LNCaP clone FGC (cell line): ENCODE measurements around the gene LSP1.

- RRBS, 2 experiments: no CpG with 5 or more reads among the region's 7 CpGs
These were observed 2.6 kb downstream of the POLR2L start for GRCh38 chr11:839571-840195.

DNA sequence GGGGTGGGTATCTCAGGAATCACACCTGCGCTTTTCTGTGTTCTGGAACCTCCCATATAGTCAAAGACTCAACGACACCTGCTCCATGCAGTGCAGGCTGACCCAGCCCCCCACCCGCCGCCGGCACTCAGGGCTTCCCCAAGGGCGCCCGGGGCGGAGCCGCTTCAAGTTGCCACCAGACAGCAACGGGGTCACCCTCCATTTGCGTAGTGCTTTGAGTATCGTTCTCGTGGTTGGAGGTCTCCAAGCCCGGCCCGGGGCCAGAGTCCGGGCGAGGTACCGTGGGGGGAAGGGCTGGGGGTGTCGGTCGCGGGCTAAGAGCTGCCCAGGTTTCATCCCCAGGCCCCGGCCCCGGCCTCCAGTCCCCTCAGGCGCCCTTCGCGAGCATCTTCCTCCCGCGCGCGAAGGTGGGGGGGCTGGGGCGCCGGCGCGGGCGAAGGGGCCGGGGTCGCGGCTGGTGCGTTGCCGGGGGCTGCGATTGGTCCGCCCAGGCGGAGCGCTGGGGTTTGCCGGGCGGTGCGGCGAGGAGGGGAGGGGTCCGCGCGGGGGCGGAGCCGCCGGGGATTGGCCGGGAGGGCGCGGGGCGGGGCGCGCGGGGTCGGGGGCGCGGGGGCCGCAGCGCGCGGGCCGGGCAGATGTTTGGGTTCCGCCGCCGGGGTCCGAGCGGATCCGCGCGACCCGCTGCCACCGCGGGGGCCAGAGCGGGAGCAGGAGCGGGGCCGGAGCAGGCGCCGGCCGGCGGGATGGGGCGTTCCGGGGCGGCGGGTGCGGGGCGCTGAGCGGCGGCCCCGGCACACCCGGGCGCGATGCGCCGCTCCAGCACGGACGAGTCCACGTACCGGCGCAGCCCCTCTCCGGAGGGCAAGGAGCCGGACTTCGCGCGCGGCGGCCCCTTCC lies 6.8 kb downstream of the TSPAN4 start:
- RRBS, 2 experiments: 2 to 4% methylated on average over 73 to 76 of the region's 113 CpGs

GRCh38 chr11:859509-860468 lies 17.1 kb downstream of the TSPAN4 start:
- RRBS, 2 experiments: 28 to 29% methylated on average over 7 of the region's 27 CpGs

GRCh38 chr11:931173-932053 lies 5.7 kb downstream of the AP2A2 start:
- RRBS, 2 experiments: no CpG with 5 or more reads among the region's 14 CpGs

DNA sequence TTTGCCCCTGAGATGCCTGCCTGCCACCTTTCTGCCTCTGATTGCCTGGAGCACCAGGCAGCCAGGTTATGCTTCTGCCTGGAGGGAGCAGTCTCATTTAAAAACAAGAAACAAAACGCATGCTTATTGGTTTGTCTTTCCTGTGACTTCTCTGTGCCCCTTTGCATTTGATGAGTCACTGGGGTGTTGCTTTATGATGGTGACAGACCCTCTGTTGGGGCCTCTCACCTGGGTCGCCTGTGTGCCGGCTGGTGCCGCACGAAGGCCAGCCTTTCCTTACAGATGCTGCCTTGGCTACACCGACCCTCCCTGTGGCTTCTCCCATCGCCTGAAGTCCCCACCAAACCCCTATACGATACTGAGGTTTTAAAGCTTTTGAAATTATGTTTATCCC lies 12.3 kb downstream of the AP2A2 start:
- RRBS, 2 experiments: no CpG with 5 or more reads among the region's 8 CpGs

DNA sequence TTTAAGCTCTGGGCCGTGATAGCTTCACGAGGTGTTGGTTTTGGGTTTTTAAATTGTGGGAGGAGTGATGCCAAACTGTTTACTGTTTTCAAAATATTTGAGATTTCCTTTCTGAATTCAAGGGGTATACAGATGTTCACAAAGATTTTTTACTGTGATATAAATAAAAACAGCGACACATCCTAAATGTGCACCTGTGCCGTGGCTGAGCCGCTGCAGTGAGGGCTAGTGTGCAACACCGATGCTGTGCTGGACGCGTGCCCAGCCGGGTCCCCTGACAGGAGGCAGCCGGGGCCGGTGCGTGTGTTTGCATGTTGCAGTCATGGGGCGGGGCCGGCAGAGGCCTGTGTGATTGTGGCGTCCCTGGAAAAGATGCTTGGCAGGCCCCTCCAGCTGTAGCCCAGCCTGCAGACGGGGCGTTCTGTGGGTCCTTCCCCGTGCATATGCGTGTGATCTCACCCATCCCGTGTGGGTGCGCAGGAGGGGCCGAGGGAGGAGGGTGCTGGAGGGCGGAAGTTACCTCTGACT lies 30.7 kb downstream of the MUC6 start:
- RRBS, 2 experiments: 83% methylated on average over 3 of the region's 23 CpGs; no CpG with 5 or more reads in 1 of the 2 experiments

DNA sequence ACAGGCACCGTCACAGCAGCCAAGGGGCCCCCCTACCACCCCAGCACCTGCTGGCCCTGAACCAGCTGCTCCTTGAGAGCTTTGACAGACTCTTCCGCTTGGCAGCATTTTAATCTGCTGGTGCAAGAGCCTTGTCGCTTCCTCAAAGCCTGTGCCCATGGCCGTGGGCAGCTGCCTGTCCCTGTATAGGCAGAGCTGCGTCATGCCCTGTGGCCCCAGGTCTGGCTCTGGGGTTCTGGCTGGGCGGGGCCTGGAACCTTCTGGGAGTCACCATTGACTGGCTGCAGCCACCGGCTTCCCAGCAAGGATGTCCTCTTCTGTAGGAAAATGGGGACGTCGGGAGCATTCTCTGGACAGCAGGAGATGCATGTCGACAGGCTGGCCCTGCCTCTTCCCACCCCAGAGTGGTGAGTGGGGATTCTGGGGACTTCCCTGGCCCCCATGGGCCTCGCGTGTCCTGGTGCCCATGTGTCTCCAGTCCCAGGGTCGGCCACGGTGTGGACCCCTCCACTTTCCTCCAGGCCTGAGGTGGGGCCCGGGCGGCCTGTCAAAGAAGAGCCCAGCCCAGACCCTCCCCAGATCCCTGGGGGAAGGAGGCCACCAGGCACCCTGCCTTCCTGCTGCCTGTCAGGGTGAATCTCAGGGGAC lies 13.2 kb upstream of the MUC6 start:
- RRBS, 2 experiments: no CpG with 5 or more reads among the region's 16 CpGs

GRCh38 chr11:1064105-1064813 lies 27.7 kb upstream of the MUC6 start:
- RRBS, 2 experiments: no CpG with 5 or more reads among the region's 9 CpGs

DNA sequence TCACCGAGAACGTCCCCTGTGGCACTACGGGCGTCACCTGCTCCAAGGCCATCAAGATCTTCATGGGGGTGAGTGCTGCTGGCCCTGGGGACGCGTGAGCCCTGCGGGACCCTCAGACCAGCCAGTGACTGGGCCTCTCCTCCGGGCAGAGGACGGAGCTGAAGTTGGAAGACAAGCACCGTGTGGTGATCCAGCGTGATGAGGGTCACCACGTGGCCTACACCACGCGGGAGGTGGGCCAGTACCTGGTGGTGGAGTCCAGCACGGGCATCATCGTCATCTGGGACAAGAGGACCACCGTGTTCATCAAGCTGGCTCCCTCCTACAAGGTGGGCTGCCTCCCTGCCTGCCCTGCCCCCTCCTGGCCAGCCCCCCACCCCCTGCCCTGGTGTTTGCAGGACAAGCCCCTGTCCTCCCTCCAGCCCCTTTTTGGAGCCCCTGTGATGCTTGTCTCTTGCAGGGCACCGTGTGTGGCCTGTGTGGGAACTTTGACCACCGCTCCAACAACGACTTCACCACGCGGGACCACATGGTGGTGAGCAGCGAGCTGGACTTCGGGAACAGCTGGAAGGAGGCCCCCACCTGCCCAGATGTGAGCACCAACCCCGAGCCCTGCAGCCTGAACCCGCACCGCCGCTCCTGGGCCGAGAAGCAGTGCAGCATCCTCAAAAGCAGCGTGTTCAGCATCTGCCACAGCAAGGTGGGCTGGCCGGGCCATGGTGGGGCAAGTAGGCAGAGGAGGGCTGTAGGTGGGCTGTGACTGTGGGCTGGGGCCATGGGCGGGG lies 51.5 kb upstream of the MUC6 start:
- RRBS, 2 experiments: no CpG with 5 or more reads among the region's 32 CpGs

DNA sequence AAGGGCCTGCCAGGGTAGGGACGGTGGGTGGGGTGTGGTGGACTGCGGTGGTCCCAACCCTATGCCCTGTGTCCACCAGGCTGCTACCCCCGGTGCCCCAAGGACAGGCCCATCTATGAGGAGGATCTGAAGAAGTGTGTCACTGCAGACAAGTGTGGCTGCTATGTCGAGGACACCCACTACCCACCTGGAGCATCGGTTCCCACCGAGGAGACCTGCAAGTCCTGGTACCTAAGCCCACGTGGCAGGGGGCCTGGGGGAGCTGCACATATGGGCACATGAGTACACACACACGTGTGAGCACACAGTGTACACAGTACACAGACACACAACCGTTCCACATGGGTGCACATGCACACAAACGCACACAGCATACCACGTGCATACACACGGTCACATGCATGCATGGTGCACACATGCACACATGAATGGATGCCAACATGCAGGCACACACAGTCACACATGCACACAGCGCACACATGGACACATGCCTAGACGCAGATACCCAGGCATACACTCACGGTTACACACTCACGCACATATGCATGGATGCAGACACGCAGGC lies 54.2 kb upstream of the MUC6 start:
- RRBS, 2 experiments: 29% methylated on average over 1 of the region's 17 CpGs; no CpG with 5 or more reads in 1 of the 2 experiments

DNA sequence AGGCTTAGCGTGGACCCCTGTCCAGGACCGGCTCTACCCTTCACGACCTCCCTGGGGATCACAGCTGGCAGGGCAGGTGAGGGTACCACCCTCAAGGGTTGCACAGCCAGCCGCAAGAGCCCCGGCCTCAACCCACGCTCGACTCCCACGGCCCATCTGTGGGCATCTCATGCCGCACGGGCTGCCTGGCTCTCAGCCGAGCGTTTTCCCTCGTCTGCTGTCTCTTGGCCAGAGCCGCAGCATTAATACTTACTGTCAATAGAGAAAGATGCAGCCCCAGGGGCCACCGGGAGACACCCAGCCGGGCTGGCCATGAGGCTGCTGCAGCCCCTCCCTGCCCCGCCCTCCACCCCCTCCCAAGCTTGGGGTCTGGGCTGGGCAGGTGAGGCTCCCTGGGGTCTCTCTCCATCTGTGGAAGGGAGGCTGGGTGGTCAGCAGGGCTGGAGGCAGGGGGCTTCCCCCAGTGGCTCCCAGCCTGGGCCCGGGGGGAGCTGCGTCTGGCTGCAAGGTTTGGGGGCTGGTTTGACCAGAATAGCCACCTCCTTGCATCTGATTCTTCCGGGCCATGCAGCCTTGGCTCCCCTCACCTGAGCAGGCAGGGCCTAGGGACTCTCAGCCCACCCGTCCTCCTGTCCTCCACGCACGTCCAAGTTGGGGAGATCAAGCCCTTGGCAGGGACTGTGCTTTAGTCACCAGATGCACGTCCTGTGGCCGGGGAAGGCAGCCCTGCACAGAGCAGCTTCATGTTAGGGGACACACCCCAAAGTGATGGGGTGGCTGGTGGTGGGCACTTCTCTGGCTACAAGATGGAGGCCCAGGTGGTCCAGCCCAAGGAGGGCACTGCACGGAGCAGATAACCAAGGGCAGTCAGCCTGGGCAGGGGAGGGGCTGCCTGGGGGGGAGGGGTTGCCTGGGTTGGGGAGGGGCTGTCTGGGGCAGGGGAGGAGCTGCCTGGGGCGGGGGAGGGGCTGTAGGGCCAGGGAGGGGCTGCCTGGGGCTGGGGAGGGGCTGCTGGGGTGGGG lies 1.0 kb downstream of the MUC5B start:
- RRBS, 2 experiments: 32 to 34% methylated on average over 7 of the region's 27 CpGs

DNA sequence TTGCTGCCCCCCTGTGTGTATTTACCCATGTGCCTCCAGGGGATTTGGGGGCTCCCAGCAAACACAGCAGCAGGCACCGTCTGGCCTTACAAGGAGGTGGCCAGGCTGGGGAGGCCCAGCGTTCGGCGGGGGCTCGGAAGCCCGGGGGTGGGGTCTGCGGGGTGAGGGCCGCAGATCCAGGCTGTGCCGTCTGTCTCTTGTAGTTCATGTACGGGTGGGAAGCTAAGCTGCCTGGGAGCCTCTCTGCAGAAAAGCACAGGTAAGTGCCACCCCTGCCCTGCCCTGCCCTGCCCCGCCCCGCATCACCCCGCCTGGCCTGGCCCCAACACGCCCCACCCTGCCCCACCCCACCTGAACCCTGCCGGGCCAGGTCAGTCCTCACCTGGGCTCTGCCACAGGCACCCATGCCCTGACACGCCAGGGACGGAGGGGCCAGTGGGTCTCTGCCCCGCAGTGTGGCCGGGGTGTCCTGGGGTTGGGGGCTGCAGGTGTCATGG lies 10.8 kb downstream of the MUC5B start:
- RRBS, 2 experiments: 33 to 40% methylated on average over 2 to 3 of the region's 19 CpGs

DNA sequence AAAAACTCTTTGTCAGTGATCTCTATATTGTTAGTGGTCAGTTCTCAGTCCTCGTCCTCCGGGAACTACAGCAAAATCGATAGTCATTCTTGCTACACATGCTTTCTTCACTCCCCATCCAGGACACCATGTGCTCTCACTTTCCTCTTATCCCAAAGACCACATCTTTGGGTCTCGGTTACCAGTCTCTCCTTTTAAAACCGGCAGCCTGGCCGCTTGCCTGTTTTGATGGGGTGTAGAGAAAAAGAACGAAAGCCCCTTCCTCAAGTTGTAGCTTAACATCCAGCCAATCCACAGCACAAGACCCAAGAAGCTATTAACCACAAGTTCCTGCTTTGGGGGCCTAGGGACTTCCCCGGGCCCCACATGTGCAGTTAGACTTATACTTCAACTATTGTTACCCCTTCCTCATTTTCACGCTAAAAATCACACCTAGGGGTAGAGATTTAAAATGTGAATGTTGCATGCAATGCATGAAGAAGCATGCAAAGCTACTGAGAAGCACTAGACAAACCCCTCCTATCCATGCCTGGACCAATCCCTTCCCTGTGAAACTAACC lies 1.5 kb upstream of the TOLLIP start:
- RRBS, 2 experiments: no CpG with 5 or more reads among the region's 9 CpGs

- RRBS, 2 experiments: 70 to 73% methylated on average over 34 of the region's 73 CpGs
These were observed 27.9 kb upstream of the TOLLIP start for GRCh38 chr11:1337218-1337870.

- RRBS, 2 experiments: 64 to 70% methylated on average over 16 to 18 of the region's 50 CpGs
These were observed 30.2 kb downstream of the MOB2 start for GRCh38 chr11:1456180-1457018.

DNA sequence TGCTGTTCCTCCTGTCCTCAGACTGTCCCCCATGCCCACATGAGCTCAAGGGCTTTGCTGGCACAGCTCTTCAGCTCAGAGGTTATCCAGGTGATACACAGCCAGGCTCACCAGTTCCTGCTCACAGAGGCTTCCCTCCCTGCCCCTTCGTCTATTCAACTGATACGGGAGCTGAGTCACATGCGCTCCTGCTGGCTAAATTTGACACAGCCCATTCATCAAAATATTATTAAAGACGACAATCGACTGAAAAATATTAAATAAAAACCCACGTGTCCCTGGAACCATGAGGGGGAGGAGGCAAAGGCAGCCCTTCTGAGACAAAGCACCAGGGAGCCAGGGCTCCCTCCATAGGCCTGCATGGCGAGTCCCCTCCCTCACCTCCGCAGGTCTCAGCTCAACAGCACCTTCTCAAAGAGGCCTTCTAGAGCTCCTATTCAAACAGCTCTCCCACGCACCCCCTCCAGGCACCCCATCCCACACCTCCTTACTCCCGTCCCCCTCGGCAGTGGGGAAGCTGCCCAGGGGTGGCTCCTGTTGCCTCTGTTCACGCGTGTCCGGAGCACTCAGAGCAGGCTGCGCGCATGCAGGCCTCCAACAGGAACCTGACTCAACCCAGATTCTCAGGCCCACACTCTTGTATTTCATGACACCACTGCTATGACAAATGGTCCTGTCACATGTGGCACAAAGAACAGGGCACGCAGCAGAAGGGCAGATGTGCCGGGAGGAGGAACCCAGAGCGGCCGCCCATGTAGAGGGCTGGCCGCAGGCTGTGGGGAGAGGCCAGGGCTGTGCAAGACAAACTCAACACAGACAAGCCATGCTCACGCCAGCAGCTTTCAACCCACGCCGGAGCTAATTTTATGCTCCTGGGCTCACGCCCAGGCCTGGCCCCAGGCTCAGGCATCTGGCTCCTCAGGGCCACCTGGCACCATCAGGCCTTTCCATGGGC lies 40.3 kb downstream of the DUSP8 start:
- RRBS, 2 experiments: no CpG with 5 or more reads among the region's 25 CpGs

GRCh38 chr11:1672417-1673714 lies 24.1 kb upstream of the KRTAP5-6 start:
- RRBS, 2 experiments: no CpG with 5 or more reads among the region's 23 CpGs

DNA sequence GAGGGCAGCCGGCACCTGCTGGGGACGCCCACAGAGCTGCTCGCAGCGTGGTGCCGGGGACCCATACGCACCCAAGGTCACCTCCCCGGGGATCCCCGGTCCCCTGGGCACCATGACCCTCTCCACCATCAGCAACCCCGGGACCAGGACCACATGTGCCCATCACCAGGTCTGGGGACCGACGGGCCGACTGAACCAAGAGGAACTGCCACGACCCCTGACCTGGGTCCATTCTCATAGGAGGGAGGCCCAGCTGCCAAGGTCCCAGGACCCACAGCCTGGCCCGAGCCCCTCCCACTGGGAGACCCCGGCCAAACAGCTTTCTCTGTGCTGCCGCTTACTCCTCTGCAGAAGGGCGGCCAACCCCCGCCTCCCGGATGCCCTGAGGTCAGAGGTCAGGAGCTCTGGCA lies 6.4 kb upstream of the IFITM10 start:
- RRBS, 2 experiments: 95 to 96% methylated on average over 10 of the region's 19 CpGs

GRCh38 chr11:1826519-1827011 lies 8.2 kb upstream of the SYT8 start:
- RRBS, 2 experiments: no CpG with 5 or more reads among the region's 12 CpGs

- RRBS, 2 experiments: 17 to 30% methylated on average over 8 of the region's 34 CpGs
These were observed at the start of gene LSP1 for GRCh38 chr11:1852584-1853505. LSP1 (plus strand) TSS chr11:1853084.